Bile duct (tissue), 1 donor: ENCODE results near the genes PTGER3, NEGR1, ASB17 and IFI44.

DNA sequence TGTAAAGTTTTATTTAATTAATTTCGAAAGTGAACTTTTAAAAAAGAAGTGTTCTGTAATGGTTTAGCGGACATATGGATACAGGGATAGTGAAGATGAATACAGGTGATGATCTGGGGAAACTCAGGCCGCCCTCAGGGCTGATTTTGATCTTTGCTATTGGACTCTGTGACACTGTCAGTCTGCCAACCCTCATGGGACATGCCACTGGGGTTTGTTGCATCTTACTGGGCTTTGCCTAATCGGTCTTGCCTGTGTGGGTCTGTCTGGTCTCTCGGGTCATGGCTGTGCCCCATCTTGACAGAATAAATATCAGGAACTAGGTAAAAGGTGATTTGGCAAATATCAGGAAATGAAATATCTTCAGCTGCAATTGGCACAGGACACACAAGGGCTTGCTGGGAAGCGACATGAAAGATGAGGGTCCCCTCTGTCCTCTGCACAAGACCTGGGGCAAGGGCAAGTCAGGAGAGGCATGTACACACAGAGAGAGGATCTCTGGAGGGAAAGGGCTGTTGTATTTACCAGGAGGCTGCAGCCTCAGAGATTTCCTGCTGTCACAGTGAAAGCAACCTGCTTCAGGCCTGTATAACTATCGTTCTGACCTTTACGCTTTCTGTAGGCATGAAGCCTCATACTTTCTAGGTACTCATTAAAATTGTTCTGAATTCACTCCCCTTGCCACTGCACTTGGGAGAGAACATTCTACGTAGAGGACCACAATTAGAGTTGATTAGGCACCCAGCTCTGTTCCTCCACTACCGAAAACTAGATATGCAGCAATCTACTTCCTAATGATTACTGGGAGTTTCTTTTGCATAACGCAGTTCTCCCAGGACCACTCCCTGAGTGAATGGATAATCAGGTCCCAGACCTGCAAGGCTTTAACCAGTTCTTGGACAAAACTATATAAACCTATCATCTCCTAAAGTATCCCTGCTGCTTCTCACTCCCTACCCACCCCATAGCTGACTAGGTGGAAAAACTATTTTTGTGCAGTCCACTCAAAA is 51.9 kb upstream of the GADD45A start:
- PRO-cap = unidirectional peak, minus-strand start at position 770 of the sequence

DNA sequence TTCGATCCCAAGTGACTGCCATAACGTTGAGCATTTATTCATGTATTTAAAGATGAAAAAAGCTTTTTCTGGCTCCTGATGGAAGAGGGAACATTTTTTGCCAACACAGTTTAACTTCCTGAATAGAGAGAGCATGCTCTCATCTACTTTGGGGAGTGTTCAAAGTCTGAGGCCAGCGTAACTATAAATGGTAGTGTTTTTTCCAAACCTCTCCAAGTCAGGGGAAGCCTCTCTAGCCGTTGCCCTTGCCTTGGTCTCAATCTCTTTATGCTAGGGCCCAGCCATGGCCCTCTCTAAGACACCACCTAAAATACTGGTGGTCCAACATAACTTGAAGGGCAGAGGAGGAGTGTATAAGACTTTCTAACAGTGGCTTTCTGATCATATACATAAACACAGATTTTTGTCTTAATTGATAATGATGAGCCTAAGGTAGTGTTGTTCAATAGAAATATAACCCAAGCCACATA is 55.7 kb downstream of the GNG12 start:
- PRO-cap = unidirectional peak, plus-strand start at position 215 of the sequence

- PRO-cap = no peak
Measured at GRCh38 chr1:67818895-67819471, 14.3 kb downstream of the GNG12 start.

DNA sequence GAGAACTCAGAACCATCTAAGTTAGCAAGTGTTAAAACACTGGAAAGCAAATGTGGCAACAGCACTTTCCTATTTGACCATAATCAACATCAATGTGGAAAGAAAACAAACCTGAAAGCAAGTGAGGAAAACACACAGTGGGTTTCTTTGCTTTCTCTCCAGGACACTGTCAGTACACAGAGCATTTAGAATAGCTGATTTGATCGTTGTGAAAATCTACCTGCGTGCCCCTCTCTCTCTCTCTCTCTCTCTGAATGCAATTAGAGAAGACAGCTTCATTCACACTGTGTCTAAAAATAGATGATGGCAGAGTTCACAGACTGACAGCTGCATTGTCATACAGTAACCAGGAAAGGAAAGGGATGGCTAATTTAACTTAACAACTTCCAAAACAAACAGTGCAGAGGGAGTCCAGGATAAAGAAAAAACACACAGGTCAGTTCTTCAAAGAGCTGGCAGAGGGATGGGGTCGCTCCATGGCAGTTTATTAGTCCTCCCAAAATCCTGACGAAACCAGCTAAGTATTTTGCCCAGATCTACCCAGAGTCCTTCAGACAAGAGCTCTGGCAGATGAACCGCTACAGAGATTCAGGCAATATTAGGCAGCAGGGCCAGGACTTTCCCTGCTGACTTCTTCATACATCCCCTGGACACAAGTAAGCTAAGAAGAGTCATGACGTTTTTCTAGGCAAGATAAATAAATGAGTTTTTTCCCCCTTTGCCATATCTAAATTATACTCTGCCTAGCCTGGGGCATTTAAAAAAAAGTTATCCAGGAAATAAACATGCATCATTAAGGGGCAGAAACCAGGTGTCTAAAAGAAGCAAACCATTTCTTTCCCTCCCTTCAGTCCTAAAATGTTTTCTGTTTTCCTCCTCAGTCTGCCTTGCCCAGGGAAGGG is 58.9 kb downstream of the WLS start:
- PRO-cap = no peak

- PRO-cap = no peak
Measured at GRCh38 chr1:68191332-68191791, 41.0 kb downstream of the WLS start.

DNA sequence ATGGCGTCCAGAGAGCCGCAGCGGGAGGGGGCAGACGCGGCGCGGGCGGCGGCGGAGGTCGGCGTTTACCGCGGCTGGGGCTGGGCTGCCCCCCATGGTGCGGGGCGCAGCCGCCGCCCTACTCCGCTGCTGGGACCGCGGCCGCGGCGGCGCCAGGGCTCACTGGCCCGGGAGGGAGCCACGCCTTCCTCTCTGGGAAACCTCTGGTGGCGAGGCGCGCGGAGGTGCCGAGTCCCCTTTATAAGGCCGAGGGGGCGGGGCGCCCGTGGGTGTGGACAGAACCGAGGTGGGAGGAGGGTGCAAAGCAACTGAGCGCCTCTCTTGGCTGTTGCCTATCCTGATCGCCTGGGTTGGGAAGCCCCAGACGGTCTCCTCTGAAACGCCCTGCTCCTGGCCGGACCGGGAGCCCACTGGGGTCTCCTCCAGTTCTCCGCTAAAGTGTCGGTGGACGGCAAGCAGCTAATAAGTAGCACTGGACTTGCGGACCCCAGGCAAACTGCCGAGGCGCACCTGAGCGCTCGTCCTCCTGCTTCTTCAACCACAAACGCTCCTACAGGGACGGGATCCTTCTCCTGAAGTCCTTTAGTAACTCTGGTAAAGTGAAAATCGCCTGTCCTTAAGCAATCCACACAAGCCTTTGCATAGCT is at the start of gene PTGER3:
PTGER3 (minus strand) TSS at position 216 of the 647 bp plus-strand sequence.
- PRO-cap = no peak

- PRO-cap = no peak
Measured at GRCh38 chr1:71052972-71054133, 5.7 kb upstream of the PTGER3 start.

GRCh38 chr1:71076417-71076998 is 4.3 kb downstream of the ZRANB2 start:
- PRO-cap = no peak

DNA sequence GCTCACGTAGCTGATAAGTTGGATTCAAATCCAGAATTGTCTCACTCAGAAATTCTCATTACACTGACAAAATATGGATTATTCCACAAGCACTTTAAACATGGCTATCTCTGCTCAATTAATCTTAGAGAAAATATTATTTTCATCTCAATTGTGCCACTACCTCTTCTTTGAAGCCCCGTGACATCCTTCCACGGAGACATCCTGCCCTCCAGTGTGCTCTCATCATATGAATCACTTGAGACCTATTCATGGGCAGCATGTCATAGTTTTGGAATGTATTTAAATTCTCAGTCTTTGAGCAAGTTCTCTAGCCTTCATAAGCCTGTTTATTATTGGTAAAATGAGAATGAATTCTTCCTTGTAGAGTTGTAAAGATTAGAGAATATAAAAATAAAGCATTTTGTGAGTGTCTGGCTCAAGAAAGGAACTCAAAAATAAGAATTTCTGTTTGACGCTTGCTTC is 557.2 kb upstream of the ZRANB2 start:
- PRO-cap = no peak

- PRO-cap = bidirectional peak, plus-strand start at chr1:72282961, minus-strand start at chr1:72282874
Measured at GRCh38 chr1:72282273-72283151, at the start of gene NEGR1. NEGR1 (minus strand) TSS chr1:72282539.

- PRO-cap = no peak
Measured at GRCh38 chr1:75932279-75932600, at the start of gene ASB17. ASB17 (minus strand) TSS chr1:75932404.

DNA sequence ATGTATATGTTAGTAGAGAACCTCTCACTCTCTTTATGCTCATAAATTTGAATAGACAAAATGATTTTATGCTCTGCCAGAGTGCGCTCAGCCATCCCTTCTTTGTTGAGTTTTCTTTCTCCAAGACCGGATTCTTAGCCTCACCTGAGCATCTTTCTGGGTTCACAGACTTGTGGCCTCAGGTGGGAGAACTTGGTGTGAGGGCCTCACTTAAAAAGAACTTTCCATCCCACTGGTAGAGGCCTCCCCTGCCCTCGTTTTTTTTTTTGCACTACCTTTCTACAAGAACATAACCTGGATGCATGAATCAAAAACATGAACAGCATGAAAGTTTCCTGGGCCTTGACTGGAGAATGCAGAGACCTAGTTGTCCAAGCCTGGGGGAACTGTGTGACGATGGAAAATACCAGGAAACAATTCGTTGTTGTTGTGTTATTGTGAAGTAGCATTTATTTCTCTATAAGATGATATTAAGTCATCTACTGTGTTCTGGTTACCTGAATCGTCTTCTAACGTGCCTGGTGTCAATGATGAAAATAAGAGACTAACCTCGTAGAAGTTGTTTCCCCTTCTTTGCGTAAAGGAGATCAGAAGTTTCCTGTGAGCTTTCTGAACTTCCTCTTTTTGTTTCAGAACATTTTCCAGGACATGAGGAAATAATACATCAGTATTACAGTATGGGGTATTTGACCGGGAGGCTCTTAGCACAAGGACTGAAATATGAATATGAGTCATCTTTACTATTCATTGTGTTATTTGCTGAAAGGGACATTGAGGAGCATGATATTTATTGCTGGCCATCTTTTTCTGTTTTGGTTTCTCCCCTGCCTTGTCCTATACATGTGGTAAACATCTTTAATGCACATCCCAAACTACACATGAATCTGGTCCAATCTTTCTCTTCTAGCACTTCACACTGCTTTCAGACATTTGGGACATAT is 1.2 kb downstream of the ST6GALNAC3 start:
- PRO-cap = no peak

DNA sequence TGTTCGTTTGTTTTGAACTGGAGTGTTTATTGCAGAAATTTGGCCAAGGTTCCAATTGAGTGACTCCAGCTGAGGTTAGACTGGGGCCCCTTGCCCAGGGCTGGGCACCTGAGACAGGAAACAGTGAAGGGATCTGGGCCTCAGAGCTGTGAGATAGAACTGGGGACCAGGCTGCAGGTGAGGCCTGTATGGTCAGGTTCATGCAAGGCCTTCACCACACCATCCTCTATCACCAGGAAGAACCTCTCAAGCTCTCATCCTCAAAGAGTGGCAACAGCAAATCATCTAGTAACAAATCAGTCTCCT is 278.8 kb downstream of the ST6GALNAC3 start:
- PRO-cap = no peak

- PRO-cap = no peak
Measured at GRCh38 chr1:77877418-77877898, 11.0 kb upstream of the NEXN start.

DNA sequence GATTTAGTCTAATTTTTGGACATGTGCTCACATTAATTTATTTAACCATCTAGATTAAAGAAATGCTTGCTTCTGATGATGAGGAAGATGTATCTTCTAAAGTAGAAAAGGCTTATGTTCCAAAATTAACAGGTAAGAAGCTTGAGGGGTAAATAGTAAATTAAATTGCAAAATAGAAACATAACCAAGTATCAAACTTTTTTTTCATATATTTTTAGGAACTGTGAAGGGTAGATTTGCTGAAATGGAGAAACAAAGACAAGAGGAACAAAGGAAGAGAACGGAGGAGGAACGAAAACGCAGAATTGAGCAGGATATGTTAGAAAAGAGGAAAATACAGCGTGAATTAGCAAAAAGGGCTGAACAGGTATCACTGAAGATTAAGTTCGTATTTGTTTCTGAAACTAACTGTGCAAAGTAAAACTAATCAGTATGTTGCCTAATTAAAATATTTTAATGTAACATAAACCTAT is 29.5 kb downstream of the NEXN start:
- PRO-cap = no peak

GRCh38 chr1:77938165-77938480 is 40.7 kb downstream of the FUBP1 start:
- PRO-cap = no peak

DNA sequence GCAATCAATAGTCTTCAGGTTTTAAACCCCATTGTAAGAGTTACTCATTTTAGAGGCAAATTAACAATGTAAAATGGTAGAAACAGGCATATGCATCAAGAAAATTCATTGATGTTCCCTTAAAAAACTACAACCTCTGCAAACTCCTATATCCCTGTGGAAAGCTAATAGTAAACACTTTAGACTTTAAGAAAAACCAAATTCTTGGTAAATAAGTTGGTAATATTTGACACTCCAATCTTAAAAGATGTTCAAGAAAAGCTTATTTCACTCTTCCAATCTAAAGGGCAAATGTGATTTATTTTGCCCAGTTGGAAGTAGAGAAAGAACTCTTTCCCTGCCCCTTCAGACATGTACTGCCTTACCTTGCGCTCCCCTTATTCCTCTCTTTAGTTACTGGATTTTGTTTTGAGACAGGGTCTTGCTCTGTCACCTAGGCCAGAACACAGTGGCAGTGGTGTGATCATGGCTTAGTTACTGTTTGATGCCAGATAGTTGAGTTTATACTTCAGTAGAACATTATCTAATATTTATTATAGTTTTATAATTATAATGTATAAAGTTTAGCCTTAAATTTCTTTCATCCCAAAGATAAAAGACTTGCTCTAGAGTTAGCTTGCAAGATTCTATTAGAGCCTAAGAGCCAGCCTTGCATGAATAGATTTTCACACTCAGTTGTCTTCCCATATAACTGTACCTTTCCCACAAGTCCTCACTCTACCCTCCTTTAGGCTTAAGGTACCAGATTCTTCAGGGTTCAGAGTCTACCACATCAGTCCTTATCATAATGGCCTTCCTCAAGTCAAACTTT is 27.5 kb downstream of the FUBP1 start:
- PRO-cap = no peak

DNA sequence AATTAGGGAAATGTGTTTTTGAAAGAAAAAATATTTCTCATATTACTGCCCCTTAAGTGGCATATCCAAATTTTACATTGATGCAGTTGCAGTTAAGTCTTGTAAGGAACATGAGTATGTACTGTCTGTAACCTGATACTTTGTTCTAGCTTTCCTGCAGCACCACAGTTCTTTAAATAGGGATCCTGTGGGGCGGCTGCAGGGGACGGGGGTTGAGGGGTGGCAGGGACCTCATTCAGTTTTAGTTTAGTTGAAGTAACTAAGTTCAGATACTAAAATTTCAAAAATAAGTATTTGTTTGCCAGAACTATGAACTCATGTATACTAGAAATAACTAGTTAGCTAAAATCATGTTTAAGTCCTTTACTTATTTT is 768 bp upstream of the DNAJB4 start:
- PRO-cap = bidirectional peak, plus-strand start at position 201 of the sequence, minus-strand start at position 147 of the sequence

GRCh38 chr1:78005354-78006291 is 884 bp downstream of the DNAJB4 start:
- PRO-cap = unidirectional peak, minus-strand start at chr1:78005853; unidirectional peak, minus-strand start at chr1:78005880

DNA sequence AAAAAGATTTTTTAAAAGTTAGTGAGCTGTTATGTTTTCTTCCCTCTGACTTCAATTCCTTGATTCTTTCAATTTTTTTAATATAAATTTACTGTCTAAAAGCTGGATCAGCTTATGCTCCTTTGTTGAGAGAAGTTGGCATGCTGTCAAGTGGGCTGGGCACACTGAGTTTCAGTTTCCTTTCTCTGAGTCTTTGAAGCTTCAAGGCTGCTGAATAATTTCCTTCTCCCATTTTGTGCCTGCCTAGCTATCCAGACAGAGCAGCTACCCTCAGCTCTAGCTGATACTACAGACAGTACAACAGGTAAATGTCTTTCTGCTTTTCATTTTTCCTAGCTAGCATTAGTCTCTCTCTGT is at the start of gene IFI44:
IFI44 (plus strand) TSS at position 230 of the 357 bp plus-strand sequence.
- PRO-cap = unidirectional peak, plus-strand start at position 231 of the sequence